ENCODE results near the genes STOX1 and TSPAN15.

DNA sequence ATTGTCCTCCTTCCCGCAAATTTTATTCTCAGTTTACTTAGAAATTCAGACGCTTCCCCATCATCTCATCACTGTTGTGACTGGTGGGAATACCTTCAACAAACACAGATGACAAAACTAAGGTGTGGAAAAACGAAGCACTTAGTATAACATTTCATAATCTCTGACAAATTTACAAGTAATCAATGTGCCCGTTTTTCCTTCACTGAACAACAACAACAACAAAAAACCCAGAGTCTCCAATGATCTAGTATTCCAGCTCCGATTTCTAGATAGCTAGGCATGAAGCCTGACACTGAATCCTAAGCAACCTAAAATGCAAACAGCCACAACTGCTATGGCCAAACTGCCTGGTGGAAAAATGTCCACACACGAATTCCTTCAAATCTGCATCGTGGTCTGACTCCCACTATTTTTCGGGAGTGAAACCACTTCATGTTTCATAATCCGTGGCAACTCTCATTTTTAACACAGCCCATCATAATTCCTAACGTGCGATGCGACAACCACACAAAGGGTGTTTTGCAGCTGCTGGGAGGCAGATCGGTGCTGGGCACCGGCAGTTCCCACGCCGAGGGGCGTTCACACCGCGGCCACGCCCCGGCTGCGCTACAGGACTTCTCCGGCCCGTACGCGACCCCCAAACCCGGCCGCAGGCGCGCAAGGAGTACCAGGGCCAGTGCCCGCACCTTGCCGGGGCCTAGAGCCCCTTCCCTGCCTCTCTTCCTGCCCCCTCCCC is 949 bp downstream of the RUFY2 start:
- RRBS, result 1% methylated on average over 14 of the region's 32 CpGs

- RRBS, result no CpG with 5 or more reads among the region's 4 CpGs
Observed at GRCh38 chr10:68721971-68722210, 852 bp downstream of the CCAR1 start.

- RRBS, result 1% methylated on average over 28 of the region's 129 CpGs
Observed at GRCh38 chr10:68826978-68828046, at the start of gene STOX1. TSS of gene STOX1 (plus strand) at chr10:68827531.

GRCh38 chr10:69045295-69046383 is 42.3 kb upstream of the SRGN start:
- RRBS, result no CpG with 5 or more reads among the region's 9 CpGs

GRCh38 chr10:69047466-69048034 is 40.4 kb upstream of the SRGN start:
- RRBS, result 97% methylated on average over 3 of the region's 9 CpGs

DNA sequence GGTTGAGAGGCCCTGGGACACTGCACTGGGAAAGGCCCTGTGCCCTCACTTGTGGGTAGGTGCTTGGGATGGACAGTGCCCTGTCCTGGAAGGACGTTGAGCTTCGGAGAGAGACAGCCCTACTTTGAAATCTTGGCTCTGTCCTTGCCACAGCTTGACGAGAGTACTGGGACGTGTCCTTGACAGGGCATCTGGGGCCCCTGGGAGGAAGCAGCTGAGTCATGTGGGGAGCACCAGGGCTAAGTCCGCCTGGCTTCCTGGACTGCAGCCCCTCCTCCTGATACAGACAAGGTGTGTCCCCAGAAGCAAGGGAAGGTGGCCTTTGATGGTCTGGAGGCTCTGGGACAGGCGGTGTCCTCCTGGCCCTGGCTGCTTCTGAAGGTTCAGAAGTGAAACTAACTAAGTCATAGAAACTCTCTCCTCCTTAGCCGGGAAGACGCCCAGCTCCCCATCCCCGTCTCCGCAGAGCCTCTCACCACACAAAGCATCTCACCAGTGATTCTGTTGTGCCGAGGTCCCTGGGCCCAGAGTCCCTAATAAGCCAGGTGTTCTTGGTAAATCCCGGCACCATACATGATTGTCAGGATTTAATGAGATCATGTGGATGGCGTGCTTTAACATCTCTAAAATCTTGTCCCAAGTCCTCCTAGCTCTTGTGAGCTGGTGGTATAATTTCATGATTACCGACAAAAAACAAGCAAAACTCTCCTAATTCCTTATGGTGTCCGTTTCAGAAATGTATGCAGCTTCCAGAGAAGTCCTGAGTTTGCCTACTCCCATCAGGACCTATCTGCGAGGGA is 9.4 kb downstream of the HKDC1 start:
- RRBS, result 100% methylated on average over 4 of the region's 16 CpGs

GRCh38 chr10:69332997-69333740 is 14.5 kb downstream of the HK1 start:
- RRBS, result no CpG with 5 or more reads among the region's 6 CpGs

DNA sequence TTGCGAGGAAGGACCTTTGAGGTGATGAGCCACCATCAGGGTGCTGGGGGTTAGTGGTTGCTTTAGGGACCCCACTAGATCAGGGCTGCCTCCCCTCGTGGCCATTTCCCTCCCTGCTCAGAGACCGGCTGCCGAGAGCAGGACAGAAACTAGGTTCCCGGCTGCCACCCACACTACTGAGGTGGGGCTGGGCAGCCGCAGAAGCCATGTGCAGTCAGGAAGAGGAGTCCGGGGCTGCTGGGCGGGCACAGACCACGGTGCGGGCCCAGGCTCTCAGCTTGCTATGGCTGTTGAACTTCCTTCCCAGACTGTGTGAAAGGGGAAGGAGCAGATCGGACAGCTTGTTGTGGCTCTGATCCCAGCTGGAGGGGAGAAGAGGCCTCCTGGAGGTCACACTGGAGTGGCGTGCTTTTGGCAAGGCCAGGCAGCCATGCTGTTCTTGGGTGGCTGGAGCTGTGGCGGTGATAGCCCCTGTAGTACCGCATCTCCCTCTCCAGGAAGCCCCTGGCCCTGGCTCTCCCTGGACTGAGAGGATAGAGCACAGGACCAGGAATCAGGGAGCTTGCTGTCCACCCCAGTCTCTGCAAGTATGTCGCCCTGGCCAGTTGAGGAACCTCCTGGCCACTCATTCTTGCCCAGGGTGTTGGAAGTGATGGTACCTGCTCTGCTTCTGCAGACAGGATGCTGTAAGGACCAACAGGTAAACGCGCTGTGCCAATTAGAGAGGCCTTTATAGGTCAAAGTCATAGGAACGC is 16.5 kb downstream of the HK1 start:
- RRBS, result 97% methylated on average over 3 of the region's 18 CpGs

DNA sequence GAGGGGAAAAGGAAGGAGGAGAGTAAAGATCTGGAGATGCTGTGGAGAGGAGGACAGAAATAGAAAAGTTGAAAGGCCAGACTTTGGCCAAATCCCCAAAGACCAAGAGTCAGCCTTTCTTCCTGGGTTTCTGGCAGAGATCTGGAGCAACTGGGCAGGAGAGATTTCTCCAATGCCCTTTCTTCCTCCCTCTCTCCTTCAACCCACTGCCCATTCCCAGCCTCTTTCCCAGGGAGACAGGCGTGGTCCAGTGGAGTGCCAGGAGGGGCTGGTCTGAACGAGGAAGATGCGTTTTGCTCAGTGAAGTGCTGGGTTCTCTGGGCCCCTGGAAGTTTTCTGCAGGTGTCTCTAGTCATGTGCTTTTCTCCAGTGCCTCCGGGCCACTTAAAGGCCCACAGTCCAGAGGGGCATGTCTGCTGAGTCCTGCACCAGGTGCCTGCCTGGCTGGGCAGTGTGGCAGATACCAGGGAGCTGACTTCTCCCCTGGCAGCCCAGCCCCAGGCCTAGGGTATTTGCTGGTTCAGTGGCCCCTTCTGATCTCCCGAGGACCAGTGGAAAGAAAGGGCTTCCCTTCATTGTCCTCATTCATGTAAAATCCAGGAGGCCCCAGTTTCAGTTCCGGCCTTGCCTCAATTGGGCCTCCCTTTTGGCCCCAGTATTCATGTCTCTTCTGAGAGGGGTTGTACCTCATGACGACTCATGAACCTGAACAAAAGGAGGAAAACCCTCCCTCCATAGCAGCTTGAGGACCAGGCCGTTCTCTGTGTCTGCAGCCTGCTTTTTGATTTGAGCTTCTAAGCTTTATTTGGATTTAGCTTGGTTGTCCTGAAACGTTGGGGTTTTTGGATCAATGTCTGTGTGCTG is 20.4 kb downstream of the HK1 start:
- RRBS, result no CpG with 5 or more reads among the region's 9 CpGs

GRCh38 chr10:69345044-69346157 is 26.8 kb downstream of the HK1 start:
- RRBS, result no CpG with 5 or more reads among the region's 11 CpGs

- RRBS, result 8% methylated on average over 4 of the region's 30 CpGs
Observed at GRCh38 chr10:69408871-69409213, 7.9 kb downstream of the TACR2 start.

DNA sequence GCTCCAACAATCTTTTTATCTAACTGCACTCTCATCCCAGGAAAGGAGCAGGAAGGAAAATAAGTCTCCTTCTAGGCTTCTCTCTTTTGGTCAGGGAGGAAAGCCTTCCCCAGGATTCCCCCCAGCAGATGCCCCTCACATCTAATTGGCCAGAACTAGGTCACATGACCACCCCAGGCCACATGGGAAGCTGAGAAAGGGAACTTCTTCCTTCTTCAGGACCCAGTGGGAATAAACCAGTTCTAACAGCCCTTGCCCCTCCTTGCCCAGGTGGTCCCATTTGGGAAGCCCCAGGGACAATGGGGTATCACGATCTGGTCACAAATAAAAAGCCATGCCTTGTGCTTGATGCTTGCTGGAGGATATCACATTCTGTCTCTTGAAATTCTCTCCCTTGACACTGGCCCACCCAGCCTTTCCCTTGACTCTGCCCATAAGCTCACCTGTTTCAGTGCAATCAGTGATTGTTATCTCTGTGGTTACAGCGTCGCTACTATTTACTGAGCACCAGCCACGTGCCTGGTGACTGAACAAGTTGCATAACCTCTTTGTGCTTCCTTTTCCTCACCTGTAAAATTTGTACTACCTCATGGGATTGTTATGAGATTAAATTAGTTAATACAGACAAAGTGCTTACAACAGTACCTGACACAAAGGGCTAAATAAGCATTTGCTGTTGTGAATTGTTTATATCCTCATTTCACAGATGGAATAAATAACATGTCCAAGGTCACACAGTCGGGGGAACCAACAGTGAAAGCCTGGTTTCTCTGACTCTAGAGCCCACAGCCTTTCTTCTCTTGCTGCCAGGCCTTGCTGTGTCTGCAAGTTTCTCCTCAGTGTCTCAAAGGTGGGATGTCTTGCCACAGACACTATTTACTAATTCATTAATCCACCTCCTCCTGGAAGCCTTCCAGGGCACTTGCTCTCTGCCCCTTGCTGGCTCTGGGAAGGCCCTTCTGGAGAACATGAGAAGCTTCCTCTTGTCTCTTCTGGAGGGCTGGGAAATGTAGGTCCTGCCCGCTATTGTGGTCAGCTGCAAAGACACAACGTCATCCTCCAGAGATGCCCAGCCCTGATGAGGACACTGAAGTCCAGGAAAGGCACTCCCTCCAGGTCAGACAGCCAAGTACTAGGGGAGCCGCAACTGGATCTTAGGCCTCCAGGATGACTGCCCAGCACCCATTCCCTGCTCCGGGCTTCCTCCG is 9.2 kb upstream of the TACR2 start:
- RRBS, result no CpG with 5 or more reads among the region's 10 CpGs

- RRBS, result 27% methylated on average over 32 of the region's 90 CpGs
Observed at GRCh38 chr10:69451147-69452356, at the start of gene TSPAN15. TSS of gene TSPAN15 (plus strand) at chr10:69451465.

- RRBS, result no CpG with 5 or more reads among the region's 12 CpGs
Observed at GRCh38 chr10:69458302-69459133, 7.3 kb downstream of the TSPAN15 start.

- RRBS, result no CpG with 5 or more reads among the region's 2 CpGs
Observed at GRCh38 chr10:69464825-69465375, 13.6 kb downstream of the TSPAN15 start.

GRCh38 chr10:69479343-69480294 is 28.4 kb downstream of the TSPAN15 start:
- RRBS, result no CpG with 5 or more reads among the region's 6 CpGs

- RRBS, result 29% methylated on average over 19 of the region's 87 CpGs
Observed at GRCh38 chr10:69572301-69573272, 635 bp downstream of the NEUROG3 start.

GRCh38 chr10:69574549-69575257 is 1.5 kb upstream of the NEUROG3 start:
- RRBS, result 5% methylated on average over 7 of the region's 24 CpGs

- RRBS, result 93% methylated on average over 4 of the region's 14 CpGs
Observed at GRCh38 chr10:70109189-70109813, 23.3 kb downstream of the AIFM2 start.

DNA sequence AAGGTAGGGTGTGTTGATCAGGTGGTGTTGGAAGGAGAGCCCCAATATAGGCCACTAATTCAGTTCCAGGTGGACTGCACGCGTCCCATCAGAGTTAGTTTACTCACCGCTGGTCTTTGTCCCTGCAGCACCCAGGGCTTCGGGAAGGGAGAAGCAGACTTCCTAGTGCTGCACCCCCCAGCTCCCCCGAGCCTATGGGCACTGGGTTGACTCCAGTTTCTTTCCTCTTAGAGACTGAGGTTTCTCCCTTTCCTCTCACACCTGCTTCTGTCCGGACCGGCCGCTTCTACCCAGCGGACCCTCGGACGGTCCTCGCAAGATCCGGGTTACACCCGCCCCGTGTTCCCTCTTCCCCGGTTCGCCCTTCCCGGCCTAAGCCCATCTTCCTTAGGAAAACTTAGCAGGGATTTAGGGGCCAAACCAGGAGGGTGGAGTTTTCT is 540 bp downstream of the AIFM2 start:
- RRBS, result 62% methylated on average over 7 of the region's 18 CpGs

Data from HTR-8/SVneo (cell line).